Temporal lobe (tissue), 2 donors: ENCODE measurements around the genes DNAJB2, GMPPA and MOGAT1.

DNA sequence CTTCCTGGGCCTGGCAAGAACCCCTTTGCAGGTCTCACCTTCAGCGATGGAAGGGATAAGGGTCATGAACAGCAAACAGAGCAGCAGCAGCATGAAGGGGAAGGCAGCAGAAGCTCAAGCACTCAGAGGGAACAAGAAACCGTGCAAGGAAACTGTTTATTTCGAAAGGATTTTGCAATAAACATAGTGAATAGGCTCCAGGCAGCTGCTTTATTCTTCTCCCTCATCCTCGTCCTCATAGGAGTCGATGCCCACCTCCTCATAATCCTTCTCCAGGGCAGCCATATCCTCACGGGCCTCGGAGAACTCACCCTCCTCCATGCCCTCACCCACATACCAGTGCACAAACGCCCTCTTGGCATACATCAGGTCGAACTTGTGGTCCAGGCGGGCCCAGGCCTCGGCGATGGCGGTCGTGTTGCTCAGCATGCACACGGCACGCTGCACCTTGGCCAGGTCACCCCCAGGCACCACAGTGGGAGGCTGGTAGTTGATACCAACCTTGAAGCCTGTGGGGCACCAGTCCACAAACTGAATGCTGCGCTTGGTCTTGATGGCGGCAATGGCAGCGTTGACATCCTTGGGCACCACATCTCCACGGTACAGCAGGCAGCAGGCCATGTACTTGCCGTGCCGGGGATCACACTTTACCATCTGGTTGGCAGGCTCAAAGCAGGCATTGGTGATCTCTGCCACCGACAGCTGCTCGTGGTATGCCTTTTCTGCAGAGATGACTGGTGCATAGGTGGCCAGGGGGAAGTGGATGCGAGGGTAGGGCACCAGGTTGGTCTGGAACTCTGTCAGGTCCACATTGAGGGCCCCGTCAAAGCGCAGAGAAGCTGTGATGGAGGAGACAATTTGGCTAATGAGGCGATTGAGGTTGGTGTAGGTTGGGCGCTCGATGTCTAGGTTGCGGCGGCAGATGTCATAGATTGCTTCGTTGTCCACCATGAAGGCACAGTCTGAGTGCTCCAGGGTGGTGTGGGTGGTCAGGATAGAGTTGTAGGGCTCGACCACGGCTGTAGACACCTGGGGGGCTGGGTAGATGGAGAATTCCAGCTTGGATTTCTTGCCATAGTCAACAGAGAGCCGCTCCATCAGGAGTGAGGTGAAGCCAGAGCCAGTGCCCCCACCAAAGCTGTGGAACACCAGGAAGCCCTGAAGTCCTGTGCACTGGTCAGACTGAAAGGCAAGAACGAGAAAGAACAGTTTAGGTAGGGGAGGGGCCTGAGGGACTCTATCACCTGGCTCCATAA, 2.5 kb upstream of the TUBA4B start:
- RAMPAGE, long total RNA: no peak

DNA sequence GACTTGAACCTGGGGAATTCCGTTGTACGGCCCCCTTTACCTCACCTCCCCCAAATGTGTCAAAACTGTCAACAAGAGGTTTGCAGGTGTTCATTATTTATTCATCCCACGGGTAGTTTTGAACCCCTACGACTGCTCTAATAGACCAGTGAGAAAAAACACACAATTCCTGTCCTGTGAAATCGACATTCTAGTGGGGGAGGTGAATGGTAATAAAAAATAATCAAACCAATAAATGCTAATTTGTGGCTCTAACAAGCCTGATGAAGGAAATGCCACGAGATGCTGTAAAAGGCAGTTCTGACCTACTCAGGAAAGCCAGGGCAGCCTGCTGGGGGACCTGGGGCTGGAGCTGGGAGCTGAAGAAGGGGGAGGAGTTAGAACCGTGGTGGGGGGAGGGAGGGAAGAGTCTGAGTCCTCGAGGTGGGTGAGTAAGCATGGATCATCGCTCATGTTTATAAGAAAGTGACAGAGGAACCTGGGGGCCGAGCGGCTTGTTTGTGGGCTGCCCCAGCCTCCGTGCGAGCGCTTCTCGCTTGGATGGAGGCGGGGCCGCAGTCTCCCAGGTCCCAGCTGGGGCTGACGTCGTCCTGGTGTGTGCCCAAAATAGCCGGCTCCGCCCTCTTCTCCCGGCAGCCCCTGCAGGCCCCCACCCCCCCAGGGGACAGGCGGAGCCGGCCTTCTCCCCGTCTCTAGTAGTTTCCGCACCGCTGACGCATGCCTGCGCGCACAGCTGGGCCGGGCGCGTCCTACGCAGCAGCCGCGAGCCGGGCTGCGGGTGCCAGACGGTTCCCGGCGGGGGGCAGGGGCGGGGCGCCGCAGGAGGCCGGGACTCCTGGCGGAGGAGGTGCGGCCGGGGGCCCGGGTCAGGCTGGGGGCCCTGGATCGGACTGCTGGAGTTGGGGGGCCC, at the start of gene DNAJB2:
TSS of gene DNAJB2 (plus strand) at position 695 of the 910 bp plus-strand sequence.
- RAMPAGE, long total RNA: no peak

GRCh38 chr2:219387203-219387536, 542 bp downstream of the DNPEP start:
- RAMPAGE, long total RNA: no peak

- RAMPAGE, long total RNA: no peak
Observed at GRCh38 chr2:219451334-219452087, 16.9 kb downstream of the SPEG start.

- RAMPAGE, long total RNA: start-site peak on the plus strand at chr2:219498872-219498907, 106 and 61 reads in 2 replicates
Observed at GRCh38 chr2:219498189-219499064, at the start of gene GMPPA. TSS of gene GMPPA (plus strand) at chr2:219498891.

GRCh38 chr2:219520013-219520395, 5.7 kb downstream of the ASIC4 start:
- RAMPAGE, long total RNA: no peak

DNA sequence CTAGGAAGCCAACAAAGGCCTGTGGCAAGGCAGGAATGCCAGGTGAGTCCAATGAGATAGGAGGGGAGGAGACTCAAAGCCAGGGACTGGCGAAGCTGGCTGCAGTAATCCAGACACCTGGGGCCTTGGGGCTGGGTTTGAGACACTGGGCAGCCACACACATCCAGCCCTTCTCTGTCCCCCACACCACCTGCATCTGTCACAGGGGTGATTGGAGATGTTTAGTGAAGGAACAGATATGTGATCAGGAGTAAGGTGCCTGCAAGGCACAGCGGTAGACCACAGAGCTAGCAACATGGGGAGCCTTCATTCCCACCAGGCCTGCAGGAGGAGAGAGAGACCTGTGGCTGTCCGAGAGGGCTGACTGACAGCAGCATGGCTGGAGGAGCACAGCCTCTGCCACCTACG, 9.5 kb downstream of the CHPF start:
- RAMPAGE, long total RNA: no peak

DNA sequence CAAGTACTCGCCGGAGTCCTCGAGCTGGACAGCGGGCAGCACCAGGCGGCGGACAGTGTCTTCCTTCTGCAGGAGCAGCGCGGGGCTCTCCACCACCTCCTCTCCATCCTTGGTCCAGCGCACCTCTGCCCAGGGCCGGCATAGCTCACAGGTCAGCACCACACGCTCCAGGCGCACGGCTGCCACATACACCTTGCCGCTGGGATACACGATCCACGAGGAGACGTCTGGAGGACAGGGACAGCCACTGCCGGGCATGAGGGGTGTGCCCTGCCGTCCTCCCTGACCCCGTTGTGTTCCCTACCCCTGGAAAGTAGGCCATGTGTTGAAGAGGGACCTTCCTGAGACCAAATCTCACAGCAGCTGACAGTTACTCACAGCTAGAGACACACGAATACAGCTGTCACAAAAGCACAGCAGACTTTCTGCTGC, 8.9 kb downstream of the OBSL1 start:
- RAMPAGE, long total RNA: no peak

GRCh38 chr2:220780134-220780373, 792.0 kb downstream of the EPHA4 start:
- RAMPAGE, long total RNA: no peak

DNA sequence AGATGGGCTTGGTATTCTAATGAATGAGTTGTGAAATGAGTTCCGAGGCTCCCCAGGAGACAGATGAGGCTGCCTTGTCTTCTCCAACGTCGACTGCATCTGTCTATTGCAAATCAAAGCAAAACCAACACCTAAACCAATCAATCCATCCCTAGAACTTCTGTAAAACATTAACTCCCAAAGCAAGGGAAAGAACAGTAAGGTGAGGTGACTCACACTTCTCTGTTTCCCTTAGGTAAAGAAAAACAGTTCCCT, 249.4 kb downstream of the EPHA4 start:
- RAMPAGE, long total RNA: no peak

GRCh38 chr2:221570780-221571482, 1.2 kb downstream of the EPHA4 start:
- RAMPAGE, long total RNA: no peak

DNA sequence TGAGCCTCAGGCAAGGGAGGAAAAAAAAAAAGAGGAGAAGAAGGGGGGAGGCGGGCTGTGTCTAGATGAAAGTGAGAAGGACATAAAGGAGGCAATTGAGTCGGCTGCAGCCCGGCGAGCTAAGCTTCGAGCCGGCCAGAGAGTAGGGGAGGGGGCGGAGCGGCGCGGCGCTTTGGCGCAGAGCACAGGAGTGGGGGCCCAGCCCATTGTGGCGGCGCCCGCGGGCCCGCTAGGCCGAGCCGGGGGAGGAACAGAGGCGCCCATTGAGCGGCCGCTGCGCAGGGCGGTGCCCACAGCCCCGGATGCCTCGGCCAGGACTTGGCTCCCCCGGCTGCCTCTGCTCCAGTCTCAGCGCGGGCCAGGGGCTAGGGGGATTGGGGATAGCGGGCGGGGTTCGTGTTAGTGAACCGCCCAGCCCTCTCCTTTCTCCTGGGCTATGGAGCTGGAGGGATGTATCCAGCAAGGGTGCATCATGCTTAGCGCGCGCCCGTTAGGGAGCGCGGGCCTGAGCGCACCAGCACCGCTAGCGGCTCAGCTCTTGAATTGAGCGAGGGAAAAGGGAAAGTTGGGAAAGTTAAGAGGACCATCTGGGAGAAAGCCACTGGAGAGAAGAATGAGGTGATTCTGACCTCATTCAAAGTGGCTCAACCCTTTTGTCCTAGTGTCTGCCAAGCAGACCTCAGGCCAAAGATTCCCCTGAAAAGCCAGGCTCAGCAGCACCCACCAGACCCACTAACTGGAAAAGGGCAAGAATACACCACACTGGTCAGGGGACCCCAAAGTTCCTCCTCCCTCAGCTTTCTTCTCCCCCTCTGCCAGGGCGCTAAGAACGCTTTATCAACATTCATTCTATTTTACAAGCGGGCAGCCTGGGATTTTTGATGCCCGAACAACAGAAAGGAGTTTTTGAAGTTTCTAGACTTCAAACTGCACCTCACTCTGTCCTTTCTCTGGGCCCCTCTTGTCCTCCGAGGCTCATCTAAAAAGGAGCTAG, 7.6 kb downstream of the PAX3 start:
- RAMPAGE, long total RNA: no peak

DNA sequence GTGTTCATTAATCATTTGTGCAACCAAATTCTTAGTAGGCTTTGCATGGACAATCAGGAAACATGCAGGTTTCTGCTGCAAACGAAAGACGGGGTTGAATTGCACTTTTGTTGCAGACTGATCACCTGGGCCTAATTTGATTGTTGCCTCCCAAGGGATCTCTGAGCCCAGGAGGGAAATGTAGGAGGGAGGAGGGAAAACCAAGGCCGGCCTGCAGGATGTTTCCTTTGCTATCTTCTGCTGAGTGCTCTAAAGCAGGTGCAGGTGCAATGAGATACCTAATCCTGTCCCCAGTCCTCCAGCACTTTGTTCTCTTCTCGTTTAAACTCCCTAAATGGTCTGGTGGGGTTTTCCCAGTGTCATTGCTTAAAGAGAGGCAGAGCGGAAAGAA, 943 bp upstream of the SGPP2 start:
- RAMPAGE, long total RNA: no peak

DNA sequence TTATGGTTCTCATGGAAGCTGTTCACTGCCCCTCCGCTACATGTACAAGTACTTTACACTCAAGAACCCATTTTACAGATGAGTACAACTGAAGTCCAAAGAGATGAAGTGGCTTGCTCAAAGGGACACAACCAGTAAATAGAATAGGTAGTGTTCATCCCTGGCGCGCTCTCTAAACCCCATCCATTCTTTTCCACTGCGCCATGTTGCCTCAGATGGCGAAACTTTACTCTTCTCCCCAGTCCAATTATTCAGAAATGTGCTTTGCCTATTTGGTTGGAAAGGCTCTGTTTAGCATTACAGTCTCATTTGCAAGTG, 60.6 kb downstream of the SGPP2 start:
- RAMPAGE, long total RNA: no peak

DNA sequence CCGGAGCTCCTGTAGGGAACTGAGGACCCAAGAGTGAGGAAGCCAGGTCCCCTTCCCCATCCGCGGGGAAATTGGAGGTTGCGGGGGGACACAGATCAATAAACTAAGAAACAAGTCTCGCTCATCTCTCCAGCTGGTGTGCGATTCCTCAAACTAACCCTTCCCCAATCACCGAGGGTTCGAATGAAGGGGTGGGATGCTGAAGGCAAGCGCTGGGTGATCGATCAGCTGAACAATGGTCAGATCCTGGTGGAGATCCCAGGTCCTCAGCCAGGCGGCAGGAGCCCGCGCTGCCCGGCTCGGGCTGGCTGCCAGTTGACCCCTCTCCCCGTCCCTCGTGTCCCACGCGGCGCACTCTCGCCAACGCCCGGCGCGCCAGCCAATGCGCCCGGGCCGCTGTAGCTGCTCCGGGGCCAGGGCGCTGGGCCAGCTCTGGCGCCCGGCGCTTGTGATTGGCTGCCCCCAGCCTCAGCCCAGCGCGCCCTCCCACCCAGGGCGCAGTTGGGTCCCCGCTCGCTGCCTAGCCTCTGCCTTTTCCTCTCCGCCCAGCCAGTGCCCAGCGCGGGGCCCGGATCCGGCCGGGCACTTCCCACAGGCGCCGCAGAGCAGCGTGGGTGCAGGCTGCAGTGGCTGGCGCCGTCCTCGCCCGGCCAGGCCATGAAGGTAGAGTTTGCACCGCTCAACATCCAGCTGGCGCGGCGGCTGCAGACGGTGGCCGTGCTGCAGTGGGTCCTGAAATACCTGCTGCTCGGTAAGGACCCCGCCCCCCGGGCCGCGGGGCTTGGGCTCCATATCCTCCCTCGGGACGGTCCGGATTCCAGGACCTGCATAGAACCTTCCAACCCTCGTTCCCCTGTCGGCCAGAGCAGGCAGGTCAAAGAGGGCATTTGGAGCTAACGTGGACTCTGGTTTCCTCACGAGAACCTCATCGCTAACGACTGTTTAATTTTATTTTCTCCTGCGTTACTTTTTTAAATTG, at the start of gene MOGAT1:
TSS of gene MOGAT1 (plus strand) at position 530 of the 979 bp plus-strand sequence.
- RAMPAGE, long total RNA: no peak

GRCh38 chr2:222859876-222860325, 935 bp upstream of the ACSL3 start:
- RAMPAGE, long total RNA: no peak

GRCh38 chr2:222981850-222982613, 70.0 kb upstream of the KCNE4 start:
- RAMPAGE, long total RNA: no peak

DNA sequence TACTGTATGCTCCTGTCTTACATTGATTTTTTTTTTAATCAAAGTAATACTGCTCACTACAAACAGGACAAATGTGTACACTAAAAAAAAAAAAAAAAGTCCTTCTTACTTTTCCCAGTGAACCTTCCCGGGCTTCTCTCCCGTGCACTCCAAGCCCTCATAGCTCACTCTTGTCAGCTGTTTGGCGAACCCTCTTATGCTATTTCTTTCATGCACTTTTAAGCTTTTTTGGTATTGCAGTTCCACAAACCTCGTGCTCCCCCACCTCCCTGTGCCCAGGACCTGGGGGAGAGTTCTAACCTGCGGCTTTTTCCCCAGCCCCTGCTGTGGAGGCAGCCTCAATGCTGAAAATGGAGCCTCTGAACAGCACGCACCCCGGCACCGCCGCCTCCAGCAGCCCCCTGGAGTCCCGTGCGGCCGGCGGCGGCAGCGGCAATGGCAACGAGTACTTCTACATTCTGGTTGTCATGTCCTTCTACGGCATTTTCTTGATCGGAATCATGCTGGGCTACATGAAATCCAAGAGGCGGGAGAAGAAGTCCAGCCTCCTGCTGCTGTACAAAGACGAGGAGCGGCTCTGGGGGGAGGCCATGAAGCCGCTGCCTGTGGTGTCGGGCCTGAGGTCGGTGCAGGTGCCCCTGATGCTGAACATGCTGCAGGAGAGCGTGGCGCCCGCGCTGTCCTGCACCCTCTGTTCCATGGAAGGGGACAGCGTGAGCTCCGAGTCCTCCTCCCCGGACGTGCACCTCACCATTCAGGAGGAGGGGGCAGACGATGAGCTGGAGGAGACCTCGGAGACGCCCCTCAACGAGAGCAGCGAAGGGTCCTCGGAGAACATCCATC, 721 bp downstream of the KCNE4 start:
- RAMPAGE, long total RNA: no peak

DNA sequence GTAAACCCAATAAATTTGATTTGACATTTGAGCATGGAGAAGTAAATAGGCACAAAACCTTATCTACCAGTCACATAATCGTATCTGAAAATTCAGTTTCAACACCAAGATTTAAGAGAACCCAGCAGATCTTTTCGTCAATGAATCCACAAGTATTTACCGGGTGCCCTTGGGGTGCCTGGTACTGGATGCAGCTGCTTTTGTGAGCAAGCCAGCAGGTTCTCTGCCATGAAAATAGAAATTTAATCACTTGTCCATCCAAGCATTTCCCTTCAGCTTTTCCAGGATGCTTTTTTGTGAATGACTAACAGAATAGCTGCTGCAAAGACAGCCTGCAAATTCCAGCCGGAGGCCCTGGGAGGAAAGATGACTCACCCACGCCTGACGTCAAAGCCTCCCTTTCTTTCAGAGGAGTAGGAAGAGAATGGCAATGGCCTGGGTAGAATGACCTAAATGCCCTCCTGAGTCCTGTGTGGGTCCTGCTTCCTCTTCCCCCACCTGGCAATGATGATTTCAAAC, 112.0 kb downstream of the AP1S3 start:
- RAMPAGE, long total RNA: no peak

DNA sequence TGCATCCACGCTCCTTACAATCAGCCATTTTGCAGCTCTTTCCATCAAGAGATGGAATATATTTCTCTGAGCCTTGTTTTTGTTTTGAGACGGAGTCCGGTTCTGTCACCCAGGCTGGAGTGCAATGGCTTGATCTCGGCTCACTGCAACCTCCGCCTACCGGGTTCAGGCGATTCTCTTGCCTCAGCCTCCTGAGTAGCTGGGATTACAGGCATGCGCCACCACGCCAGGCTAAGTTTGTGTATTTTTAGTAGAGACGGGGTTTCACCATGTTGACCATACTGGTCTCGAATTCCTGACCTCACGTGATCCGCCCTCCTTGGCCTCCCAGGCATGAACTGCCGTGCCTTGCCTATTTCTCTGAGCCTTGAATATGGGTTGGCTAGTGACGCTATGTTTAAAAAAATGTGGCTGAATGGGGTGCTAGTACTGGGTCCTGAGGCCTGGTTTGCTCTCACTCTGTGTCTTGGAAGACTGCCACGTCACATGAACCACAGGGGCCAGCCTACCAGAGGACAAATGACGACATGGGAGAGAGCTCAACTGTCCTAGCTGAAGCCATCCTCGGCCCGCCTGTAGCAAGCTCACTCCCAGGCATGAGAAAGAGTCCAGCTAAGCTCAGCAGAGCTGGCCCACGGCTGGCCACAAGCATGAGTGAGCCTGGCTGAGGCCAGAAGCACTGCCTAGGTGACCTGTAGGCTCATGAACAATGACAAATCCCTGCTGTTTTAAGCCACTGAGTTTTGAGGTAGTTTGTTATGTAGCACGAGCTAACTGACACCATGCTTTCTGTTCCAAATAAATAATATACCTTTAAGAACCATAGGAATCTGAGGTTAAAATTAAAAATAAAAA, 14.6 kb downstream of the WDFY1 start:
- RAMPAGE, long total RNA: no peak